ENCODE data around the gene KRTCAP3.

GRCh38 chr2:26345256-26345910, 560 bp upstream of the SELENOI start:
- PRO-cap, result bidirectional peak, plus-strand start at chr2:26346068, minus-strand start at chr2:26345821

- PRO-cap, result no peak
Observed at GRCh38 chr2:26355436-26356074, 9.0 kb upstream of the ADGRF3 start.

- PRO-cap, result bidirectional peak, plus-strand start at chr2:26692705, minus-strand start at chr2:26692506
Observed at GRCh38 chr2:26692213-26692598, 316 bp upstream of the KCNK3 start.

DNA sequence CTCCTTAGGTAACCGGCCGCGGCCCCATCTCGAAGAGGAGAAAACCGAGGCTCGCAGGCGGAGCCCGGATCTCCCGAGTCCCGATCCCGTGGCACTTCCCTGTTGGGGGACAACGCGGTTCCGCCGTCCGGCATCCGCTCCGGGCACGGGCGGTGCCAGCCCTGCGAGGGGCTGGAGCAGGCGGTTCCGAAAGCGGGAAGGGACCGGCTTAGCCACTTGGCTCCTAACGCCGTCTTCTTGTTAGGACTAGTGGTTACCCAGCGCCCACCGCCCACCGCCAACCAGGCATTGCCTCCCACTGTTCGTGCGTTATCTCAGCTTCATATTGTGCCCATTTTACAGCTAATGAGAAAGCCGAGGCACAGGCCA, 417 bp downstream of the CENPA start:
- PRO-cap, result no peak

GRCh38 chr2:26968307-26968664, 2.2 kb upstream of the MAPRE3 start:
- PRO-cap, result no peak

DNA sequence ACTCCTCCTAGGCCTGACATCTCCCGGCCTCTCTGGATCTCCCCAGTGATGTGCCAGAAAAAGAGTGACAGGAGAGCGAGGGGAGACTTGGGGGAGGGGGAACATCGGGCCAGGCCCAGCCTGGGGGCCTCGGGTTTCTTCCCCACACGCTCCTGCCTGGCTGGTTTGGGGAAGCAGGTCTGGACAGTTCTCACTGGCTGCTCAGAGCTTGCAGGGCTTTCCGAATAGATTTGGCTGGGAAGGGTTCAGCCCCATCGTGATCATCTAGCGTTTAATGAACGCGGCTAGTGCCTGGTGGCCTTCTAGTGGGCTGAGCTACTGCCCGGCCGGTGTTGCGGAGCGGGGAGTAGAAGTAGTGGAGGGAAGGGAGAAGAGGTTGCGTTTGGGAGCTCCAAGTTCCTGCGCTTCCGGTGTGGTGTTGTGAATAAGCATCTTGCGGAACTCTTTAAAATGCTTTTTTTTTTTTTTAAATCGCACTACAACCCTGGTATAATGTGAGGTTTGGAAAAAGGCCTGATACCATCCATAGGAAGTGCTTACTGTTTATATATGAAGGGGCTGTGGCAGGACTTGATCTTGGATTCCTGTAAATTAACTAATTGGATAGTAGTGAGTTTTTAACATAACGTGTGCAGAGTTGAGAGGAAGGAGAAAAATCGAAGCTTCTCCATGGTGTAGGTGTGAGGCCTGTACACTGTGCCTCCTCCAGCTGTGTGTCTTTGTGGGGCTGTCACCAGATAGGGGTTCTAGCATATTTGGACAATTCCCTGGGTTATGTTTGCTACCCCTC, 924 bp downstream of the MAPRE3 start:
- PRO-cap, result no peak

DNA sequence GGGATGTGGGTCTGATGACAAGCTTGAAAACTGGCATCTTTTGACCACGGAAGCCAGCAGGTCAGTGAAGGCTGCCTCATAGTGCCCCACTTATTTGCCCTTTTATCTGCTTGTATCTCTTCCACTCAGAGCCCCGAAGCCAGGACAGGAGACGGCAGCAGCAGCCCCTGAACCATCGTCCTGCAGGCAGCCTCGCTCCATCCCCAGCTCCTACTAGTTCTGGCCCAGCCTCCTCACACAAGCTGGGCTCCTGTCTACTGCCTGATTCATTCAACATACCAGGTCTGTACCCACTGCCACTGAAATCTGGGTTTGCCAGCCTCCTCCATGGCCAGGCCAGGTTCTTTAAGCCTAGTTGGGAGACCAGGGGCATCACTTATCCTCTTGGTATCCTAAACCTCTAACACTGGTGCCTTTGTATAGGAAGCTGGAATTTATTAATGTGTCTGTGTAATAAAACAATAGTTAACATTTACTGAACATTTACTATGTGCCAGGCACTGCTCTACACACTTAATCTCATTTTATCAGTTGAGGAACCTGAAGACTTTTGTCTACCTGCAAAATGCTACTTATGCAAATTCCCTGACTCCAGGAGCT, 4.0 kb downstream of the OST4 start:
- PRO-cap, result no peak

- PRO-cap, result no peak
Observed at GRCh38 chr2:27080095-27080575, 1.7 kb downstream of the EMILIN1 start.

GRCh38 chr2:27092662-27093411, 6.3 kb downstream of the KHK start:
- PRO-cap, result no peak

DNA sequence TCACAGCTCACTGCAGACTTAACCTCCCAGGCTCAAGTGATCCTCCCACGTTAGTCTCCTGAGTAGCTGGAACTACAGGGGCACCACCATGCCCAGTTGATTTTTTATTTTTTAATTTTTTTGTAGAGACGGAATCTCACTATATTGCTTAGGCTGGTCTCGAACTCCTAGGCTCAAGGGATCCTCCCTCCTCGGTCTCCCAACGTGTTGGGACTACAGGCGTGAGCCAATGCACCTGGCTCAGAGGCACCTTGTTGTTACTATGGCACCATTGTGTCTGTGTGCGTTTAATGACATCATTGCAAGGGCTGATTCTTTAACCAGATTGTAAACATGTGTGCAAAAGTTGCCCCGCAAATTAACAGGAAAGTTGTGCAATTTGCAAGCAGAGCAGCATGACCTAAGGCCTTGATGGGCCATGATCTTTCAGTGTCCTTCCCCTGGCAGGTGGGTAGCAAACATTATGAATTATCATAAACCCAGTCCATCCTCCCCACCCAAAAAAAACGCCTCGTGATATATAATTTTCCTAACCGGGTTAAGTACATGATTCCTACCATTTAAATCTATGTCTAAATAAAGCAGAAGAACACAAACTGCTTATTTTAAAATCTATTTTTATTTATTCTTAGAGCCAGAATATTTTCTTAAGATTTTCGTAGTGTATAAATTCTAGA, 22.7 kb downstream of the TCF23 start:
- PRO-cap, result no peak

DNA sequence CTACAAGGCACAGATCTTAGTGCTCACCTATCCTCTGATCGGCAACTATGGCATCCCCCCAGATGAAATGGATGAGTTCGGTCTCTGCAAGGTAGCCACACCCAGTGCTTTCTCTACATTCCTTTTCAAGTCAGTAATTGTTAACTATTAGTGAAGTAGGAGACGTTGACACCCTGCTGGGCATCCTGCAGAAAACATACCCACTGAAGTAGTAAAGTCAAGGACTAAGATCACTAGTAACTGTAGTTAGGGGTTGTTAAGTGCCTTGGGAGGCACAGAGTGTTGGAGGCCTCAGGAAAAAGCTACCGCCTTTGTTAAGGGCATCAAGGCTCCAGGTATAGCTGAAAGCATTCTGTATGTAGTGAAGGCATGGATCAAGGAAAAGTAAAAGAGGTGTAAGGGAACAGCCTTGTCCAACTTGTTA, 769 bp downstream of the CAD start:
- PRO-cap, result no peak

DNA sequence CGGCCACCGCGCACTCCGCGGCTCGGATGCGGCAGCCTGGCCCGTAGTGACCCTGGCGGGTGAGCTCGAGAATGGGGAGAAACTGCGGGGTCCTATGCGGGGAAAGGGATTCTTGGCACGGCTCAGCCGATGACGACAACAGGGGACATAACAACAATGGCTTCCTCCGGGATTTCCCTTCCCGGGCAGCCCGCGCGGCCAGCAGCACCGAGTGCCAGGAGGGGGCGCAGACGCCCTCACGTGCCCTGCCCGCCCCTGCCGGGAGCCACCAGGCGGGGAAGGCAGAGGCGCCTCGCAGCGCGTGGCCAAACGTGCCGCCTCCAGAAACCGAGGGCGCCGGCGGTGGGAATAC, 2.1 kb upstream of the SLC30A3 start:
- PRO-cap, result no peak

GRCh38 chr2:27270879-27271115, 4.4 kb upstream of the DNAJC5G start:
- PRO-cap, result no peak

DNA sequence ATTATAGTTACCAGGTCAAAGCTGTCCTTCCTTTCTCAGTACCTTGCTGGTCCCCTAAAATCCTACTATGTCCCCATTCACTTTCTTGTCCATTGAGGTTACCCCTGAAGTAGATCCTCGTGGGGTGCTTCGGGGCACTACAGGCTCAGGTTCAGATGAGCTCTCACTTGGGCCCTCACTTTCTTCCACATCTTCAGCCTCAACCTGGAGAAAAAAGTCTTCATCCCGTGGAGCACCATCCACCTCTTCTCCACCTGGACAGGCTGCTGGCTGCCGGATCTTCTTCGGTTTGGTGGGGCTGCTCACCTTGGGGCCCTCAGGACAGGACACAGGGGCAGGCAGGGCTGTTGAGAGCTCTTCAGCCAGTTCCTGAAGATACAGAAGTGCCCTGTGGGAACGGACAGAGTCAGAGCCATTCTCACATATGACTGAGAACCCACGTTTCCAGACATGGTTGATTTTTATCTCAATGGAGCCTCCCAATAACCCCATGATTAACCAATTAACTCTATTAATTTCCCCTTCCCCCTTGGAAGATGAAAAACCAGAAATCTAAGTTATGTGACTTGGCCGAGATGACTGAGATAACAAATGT, 14.6 kb downstream of the GTF3C2 start:
- PRO-cap, result no peak

DNA sequence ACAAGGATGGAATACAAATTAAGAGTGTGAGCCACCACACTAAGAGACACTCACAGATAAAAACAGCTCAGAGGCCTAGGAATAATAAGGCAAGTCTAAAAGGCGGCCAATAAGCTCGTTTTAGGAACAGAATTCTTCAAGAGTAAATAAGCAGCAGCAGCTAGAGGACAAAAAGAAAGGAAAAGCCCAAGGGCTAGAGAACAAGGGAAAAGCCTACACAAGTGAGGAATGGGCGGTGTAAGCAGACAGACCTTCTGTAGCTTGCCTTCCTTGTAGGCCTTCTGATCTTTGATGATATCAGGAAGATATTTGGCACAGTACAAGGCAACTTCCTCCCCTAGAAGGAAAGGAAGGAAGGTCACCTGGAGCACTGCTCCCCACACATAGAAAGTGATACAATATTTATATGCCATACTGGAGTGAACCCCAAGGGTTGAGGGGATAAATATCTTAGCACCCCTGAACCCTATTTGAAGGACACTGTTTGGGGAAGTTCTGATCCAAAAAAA, 5.5 kb upstream of the ZNF513 start:
- PRO-cap, result no peak

DNA sequence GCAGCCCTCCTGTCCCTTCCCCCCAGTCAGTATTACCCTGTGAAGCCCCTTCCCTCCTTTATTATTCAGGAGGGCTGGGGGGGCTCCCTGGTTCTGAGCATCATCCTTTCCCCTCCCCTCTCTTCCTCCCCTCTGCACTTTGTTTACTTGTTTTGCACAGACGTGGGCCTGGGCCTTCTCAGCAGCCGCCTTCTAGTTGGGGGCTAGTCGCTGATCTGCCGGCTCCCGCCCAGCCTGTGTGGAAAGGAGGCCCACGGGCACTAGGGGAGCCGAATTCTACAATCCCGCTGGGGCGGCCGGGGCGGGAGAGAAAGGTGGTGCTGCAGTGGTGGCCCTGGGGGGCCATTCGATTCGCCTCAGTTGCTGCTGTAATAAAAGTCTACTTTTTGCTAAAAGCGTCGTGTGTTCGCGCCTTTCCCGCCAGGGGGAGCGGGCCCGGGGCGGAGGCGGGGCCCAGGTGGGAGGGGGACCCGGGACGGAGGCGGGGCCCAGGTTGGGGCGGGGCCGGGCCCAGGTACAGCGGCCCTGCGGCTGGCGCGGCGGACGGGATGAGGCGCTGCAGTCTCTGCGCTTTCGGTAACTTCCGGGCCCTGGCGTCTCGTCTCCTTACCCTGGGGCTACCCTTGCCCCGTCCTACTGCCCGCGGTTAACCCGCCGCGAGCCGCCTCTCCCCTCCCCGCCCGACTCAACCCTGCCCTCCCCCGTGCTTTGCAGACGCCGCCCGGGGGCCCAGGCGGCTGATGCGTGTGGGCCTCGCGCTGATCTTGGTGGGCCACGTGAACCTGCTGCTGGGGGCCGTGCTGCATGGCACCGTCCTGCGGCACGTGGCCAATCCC, at the start of gene KRTCAP3:
Gene KRTCAP3, plus strand, starts transcription at position 517 of the 836 bp plus-strand sequence.
- PRO-cap, result no peak

DNA sequence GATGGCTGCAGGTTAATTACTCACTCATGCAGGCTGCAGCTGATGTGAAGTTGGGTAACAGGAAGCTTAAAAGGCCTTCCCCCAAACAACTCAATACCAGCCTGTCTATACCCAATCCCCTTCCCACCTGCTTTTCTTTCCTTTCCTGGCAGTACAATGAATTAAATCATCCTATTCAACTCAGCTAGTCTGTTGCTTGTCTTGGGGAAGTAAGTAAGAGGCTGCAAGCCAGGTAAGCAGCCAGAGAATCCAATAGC, 1.4 kb downstream of the FNDC4 start:
- PRO-cap, result no peak

GRCh38 chr2:27707262-27707803, 43.6 kb downstream of the SLC4A1AP start:
- PRO-cap, result no peak

GRCh38 chr2:27709775-27710297, 46.1 kb downstream of the SLC4A1AP start:
- PRO-cap, result no peak

DNA sequence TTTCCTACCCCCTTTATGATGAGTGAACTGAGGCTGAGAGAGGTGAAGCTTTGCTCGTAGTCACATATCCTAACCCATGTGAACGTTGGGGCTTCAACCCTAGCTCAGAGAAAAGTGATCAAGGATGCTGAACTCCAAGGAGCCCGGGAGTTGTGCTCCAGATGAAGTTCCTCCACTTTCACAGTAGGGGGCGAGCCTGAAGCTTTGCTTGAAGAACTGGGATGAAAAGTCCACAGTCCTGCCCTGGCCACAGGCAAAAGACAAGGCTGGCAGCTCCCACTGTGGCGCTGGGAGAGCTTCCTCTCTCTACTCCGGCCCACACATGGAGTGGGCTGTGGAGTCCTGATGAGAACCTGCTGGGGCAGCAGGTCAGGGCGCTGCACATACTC, 48.2 kb upstream of the MRPL33 start:
- PRO-cap, result unidirectional peak, plus-strand start at position 256 of the sequence